Skeletal muscle cell (primary cell): ENCODE measurements around a stretch of chr4.

DNA sequence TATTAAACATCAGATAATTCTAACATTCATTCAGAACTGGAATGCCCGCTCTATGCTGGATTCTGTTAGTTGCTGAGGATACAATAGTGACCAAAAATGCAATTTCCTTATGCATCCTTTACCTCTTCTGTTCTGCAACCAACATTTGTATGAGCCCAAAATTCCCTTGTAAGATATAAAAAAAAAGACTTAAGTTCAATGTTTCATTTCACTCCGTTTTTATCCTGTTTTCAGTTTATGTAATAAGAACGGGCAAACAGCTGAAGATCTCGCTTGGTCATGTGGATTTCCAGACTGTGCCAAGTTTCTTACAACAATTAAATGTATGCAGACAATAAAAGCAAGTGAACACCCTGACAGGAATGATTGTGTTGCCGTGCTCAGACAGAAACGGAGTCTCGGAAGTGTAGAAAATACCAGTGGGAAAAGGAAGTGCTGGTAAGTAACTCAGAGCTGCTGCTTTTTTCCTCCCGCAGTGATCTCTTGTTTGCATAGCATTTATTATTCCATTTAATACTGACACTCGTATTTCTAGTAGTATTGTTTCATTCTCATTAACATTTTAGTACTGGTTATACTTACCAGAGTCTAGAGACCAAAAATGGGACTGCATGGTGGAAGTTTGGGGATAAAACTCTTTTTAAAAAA lies 2.8 kb downstream of the ANKRD37 start:
- RRBS = no CpG with 5 or more reads among the region's 9 CpGs

GRCh38 chr4:185573428-185574340 lies 38.4 kb upstream of the PDLIM3 start:
- RRBS = no CpG with 5 or more reads among the region's 13 CpGs

DNA sequence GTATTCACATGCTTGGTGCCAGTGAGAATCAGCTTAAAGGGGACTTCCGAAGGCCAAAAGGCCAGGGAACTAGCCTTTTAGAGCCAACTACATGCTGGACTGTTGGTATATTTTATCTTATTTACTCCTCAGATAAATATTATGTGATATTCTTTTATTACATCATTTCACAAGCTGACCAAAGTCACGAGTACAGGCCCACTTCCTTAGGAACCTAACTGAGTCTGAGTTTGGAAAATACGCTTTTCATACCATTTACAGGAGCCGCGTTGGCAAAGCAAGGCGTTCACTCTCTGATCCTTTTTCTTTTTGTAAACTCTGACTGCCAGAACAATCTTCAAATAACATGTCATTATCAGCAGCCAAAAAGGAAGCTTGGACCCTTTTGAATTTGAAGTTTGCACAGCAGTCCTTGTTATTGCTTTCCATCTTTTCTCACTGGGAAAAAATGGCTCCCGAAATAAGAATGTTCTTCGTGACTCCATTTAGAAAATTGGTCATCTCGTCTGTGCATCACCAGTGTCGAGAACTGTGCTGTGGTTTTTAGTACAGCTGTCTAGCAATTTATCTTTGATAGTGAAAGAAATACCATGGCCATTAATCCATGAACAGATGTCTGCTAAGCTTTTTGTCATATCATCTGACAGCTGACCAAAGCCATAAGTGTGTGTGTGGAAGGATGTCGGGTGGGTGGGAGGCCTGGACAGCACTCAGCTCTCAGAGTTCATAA lies 41.3 kb upstream of the PDLIM3 start:
- RRBS = no CpG with 5 or more reads among the region's 11 CpGs

- RRBS = no CpG with 5 or more reads among the region's 41 CpGs
Measured at GRCh38 chr4:185587154-185588426, 52.3 kb upstream of the PDLIM3 start.

DNA sequence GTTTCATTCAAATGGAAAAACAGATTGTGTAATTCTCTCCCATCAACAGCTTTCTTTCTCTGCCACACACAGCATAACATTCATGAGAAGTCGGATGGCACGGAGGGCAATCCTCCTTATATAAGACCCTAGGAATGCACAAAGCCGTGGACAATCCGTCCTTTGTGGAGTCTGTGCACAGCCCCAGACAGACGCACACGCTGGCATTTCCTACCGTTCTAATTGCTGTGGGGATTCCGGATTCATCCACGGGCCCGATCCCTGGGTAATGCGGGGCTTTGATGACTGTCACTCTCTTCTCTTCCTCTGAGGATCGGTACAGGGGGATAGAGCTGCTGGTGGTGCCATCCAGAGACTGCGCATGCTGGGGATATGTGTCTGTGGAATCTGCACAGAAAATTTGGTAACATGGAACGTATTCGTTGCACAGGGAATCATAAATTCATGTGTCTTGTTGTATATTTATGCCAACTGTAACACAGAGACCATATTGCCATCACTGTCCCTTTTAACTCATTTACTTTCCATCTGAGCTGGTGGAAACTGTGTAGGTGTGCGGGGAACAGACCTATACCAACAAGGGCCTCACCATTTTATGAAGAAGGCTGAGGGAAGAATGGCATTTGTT lies 122.0 kb upstream of the PDLIM3 start:
- RRBS = no CpG with 5 or more reads among the region's 16 CpGs

DNA sequence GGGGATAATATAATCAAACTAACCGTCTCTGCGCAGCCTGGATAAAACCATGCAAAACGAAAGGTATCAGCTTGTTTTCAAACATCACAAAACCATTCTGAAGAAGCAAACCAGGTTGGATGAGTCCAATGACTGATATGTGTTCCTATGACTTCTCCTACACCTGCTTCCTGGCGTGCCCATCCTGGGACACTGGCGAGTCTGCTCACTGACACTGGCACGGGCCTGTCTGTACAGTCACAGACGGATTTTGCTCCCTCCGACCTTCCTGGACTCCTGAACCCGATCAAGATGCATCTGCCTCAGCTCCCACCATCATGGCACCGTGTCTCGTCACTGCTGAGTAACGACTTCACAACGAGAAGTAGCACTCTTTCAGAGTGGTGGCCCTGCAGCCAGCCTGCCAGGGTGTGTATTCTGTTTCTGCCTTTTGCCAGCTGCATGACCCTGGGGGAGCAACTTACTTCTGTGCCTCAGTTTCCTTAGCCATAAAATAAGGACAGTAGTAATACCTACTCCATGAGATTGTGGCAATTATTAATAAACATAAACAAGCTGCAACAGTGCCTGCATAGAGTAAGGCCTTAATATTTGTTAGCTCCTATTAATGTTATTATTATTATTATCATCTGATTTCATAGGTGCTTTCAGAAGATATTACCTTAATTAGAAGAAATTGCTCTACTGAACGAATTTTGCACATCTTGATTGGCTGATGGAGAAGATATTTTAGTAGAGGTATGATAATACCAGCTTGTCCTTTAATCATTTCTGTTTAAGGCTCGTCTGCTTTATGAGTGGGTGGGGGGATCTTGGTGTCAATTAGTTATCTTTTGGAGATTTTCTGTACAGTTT lies 136.6 kb downstream of the SORBS2 start:
- RRBS = no CpG with 5 or more reads among the region's 15 CpGs

GRCh38 chr4:185721198-185721666 lies 90.8 kb downstream of the SORBS2 start:
- RRBS = no CpG with 5 or more reads among the region's 9 CpGs

DNA sequence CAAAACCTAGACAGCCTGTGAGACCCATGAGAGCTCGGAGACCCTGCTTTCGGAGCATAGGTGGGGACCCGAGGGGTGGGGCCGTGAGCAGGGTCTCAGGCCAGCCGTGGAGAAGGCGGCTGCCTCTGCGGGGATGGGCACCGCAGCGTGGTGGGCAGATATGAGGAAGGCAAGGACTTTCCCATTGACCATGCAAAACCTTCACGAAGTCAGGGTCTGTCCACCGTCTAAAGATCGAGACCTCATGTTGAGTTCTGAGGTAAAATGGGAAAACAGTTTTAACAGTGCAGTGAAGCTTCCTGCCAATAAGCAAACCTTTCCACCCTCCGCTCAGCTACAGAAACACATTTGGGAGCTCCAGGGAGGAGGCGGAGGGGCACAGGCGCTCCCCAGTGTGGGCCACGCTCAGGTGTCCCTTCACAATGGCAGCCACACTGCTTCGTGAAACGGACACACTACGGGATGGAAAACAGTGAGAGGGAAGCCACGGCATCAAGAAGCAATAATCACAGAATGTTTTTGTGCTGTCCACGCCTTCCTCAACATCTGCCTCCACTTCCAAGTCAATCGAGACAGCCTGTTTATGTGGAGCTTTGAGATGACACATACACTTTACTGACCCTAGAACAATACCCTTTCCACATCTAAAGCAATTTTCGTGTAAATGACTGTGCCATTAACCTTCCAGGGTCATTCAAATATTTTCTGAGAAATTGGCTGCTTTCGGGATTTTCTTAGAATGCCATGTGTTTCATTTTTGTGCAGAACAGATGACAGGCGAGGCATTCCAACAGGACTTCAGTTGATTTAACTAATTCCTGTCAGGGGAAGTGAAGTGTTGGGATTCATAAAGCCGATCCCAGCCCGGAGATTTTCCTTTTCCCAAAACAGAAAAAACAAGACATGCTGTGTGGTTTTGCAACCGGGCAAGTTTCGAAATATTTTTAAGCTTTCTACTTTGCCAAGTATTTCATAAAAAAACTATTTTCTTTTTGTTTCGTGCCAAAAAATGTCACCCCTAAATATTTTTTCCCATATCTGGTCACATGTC lies 74.1 kb downstream of the SORBS2 start:
- RRBS = no CpG with 5 or more reads among the region's 30 CpGs

- RRBS = no CpG with 5 or more reads among the region's 8 CpGs
Measured at GRCh38 chr4:185742674-185743148, 69.3 kb downstream of the SORBS2 start.

DNA sequence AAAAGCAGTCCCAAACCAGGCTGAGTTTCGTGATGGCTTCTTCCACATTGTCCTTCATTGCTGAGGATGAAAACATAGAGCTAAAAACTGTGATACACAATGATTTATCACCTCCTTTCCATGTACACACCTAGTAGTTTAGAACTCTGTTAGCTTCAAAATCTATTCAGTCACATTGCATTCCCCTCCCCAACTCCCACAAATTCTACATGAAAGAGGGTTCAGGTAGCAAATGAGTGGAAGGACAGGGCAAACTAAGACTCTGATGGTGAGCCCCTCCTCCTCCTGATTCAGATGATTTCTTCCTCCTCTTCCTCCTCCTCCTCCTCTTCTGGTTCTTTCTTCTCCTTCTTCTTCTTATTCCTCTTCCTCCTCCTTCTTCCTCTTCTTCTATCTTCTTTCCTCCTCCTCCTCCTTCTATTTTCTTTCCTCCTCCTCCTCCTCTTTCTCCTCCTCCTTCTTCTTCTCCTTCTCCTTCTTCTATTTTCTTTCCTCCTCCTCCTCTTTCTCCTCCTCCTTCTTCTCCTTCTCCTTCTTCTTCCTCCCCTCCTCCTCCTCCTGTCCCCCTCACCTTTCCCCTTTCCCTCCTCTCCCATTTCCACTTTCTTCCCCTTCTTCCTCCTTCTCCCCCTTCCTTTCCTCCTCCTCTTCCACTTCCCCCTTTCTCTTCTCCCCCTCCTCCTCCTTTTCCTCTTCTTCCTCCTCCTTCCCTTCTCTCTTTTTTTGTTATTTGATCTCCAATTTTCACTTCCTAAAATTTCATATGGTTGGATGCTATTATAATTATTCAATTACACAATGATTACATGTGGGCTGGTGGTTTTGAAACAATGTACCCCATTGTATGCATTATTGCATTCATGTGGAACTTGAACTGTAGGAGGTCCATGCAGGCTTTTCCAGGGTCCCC lies 68.3 kb downstream of the SORBS2 start:
- RRBS = no CpG with 5 or more reads among the region's 1 CpG

DNA sequence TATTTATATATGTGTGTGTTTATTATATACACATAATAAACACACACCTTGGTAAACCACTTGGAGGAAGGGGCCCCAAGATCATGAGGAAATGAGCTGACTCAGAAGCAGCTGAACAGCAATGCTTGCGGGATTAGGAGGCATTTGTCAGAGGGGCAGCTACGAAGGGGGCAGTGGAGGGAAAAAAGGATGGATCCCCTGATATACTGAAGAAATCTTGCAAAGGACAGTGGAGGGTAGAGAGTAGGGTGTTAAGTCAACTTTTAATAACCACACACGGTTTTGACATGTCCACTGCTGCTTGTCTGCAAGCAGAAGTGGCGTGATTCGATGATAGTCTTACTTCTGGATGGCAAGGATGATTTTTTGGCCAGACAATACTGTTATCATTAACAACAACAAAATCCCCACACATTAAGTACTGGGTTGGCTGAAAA lies 120.1 kb upstream of the SORBS2 start:
- RRBS = no CpG with 5 or more reads among the region's 5 CpGs

GRCh38 chr4:186051165-186051519 lies 17.8 kb upstream of the TLR3 start:
- RRBS = 46% methylated on average over 1 of the region's 9 CpGs

DNA sequence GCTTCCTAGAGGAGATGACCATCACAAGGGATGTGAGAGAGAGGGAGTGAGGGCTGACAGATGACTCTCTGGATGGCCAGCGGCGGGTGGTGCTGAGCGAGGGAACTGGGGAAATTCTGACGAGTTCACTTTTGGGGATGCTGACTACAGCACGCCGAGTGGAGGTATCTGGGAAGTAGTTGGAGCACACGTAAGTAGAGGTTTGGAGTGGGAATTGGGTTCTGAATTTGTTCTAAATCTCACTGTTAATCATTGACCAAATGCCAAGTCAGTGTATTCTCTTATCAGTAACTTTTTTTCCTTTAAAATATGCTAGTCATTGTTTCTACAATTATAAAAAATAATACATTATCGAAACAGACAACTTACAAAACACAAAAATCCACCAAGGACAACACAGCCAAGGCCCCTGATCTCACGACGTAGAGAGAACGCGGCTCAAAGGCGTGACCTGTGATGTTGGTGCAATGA lies 22.4 kb upstream of the CYP4V2 start:
- RRBS = no CpG with 5 or more reads among the region's 13 CpGs

DNA sequence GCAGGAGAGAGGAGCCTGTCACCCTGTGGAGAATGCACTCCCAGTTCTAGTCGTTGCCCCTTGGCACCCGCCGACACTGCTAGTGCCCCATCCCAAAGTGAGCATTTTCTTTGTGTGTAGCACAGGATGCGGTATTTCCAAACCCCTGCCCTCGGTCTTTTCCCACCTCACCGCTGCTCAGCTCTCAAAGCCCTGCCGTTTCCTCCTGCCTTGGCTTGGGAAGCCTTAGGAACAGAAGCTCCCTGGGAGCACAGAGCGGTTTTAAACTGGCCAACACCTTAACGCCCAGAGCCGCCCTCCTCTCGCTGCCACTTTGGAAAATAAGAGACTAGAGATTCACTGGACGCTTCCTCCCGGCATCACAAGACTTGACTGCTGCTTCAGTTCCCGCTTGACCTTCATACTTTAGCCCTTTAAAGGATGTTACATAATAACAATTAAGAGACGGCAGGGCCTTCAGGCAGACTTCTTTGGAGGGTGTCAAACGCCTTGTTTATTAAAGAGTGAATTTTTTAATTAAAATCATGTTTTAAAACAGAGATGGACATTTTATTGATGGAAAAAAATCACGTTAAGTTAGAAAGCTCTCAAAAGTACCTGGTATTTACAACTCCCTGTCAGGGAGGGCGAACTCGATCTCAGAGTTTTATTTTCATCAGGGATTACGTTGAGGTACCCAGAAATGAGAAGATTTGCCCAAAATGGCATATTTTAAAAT lies 924 bp downstream of the CYP4V2 start:
- RRBS = no CpG with 5 or more reads among the region's 20 CpGs

DNA sequence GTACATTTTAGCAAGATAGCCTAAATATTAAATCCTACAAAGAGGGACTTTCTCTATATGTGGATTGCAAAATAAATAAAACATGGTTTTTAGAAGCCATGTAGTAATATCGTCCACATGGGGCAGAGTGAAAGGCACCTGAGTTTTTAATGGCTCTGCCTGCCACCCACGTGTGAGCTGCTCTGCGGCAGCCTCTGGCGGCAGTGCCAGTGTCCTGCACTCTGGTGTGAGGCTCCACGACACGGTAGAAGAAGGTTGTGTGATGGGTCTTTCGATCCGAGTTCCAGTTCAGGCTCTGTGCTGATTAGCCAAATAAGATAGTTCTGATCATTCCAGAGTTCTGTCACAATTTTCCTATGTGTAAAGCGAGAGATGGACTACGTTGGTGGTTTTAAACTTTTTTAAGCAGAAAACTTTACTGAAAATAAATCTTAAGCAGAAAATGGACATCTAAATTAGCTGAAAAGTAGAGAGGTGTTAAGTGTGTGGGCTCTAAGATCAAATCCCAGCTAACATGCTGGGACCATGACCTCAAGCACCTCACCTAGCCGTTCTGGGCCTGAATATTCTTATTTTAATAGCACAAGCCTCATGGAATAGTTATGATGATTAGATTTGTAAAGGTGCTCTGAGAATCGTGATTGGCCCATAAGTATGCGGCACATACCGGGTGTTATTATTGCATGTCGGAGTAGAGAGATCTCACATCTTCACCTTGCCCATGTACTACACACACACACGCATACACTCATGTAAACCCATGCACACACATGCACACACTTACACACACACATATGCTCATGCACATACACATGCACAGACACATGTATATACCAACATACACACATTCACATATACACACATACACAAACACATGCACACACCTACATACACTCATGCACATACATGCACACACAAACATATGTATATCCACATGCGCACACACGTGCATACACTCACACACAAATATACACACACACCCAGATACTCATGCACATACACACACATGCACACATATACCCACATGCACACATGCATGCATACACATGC lies 10.8 kb downstream of the CYP4V2 start:
- RRBS = no CpG with 5 or more reads among the region's 18 CpGs

- RRBS = 42% methylated on average over 5 of the region's 28 CpGs
Measured at GRCh38 chr4:186700620-186701773, 22.7 kb downstream of the FAT1 start.

DNA sequence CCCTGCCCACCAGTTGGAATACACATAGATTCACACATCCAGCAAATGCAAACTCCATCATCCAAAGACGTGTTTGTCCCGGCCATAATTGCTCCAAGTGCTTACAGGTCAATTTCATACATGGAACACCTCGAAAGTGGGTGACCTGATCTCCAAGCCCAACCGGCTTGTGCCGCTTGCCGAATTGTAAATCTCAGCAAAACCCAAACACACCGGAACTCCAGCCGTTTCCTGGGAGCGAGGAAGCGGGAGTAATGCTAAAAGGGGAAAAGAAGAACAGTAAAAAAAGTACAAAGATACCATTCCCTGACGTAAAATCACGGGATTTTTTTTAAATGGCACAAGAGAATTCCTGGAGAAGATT lies 1.4 kb upstream of the FAT1 start:
- RRBS = 3% methylated on average over 5 of the region's 12 CpGs

DNA sequence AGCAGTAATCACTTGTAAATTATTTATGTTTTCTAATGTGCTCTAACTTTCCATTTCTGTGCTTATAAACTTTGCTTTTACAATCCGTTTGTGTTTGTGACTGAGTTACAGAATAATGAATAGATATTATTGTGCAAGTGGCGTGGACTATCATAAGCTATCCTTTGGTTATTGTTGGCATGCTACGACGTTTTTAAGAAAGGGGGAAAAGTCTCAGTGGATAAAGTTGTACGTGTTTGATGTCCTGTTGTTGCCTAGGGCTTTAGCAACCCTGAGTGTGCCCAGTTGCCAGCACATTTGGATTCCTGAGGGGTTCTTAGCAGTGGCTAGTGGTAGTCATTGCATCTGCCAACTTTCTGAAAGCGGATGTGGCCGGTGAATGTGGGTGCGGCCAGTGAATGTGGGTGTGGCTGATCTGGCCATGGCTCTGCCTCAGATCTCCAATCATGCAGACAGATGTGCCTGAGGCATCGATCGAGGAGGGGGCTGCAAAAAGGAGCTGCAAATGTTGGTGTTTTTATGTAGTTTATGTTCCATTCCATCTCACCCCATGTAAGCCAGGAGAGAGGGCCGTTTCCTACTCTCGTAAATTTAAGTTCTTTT lies 41.4 kb upstream of the FAT1 start:
- RRBS = no CpG with 5 or more reads among the region's 12 CpGs

- RRBS = no CpG with 5 or more reads among the region's 29 CpGs
Measured at GRCh38 chr4:186919233-186919992, 195.8 kb upstream of the FAT1 start.

DNA sequence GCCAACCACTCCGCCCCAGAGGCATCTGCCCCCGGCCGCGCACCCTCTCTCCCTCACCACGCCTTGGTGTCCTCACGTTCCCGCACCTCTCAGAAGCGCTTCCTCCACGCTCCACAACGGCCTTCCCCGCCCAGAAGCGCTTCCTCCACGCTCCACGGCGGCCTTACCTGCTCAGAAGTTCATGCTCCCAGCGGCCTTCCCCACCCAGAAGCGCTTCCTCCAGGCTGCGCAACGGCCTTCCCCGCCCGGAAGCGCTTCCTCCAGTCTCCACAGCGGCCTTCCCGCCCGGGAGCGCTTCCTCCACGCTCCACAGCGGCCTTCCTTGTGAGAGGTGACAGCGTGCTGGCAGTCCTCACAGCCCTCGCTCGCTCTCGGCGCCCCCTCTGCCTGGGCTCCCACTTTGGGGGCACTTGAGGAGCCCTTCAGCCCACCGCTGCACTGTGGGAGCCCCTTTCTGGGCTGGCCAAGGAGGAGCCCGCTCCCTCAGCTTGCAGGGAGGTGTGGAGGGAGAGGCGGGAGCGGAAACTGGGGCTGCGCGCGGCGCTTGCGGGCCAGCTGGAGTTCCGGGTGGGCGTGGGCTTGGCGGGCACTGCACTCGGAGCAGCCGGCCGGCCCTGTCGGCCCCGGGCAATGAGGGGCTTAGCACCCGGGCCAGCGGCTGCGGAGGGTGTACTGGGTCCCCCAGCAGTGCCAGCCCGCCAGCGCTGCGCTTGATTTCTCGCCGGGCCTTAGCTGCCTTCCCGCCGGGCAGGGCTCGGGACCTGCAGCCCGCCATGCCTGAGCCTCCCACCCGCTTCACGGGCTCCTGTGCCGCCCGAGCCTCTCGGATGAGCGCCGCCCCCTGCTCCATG lies 490.2 kb upstream of the ZFP42 start:
- RRBS = 100% methylated on average over 3 of the region's 69 CpGs